Panc1 (cell line): ENCODE measurements around a stretch of chr16.

DNA sequence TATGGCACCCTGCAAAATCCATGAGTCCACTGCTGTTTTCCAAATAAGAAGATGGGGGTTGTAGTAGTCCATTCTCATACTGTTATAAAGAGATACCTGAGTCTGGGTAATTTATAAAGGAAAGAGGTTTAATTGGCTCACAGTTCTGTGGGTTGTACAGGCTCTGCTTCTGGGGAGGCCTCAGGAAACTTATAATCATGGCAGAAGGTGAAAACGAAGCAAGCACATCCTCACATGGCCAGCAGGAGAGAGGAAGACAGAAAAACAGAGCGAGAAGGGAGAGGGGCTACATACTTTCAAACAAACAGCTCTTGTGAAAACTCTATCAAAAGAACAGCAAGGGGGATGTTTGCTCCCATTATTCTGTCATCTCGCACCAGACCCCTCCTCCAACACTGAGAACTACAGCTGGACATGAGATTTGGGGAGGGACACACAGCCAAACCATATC is 1200.5 kb downstream of the TMEM114 start:
- RRBS, 2 experiments, result no CpG with 5 or more reads among the region's 3 CpGs

DNA sequence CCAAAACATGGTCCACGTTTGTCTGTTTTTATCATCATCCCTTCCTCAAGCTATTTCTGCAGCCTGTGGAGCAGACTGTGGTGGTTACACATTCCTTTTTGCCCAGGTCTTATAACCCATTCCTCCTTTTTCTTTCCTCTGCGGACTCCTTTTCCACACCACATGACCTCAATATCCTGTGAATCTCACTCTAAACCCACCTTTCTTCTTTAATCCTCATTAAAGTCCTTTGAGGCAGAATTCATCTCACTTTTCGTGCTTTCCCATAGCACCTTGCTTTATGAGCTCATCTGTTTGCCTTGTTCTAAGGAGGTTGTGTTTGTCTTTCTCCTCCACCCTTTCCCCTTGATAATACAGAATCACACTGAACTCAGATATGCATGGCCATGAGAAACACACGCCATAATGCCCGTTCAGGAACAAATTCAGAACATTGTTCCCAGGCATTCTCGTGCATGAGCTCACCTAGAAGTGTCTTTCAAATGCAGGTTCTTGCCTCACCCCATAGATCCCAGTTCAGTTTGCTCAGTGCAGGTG is 71.3 kb downstream of the TMEM114 start:
- RRBS, 2 experiments, result no CpG with 5 or more reads among the region's 6 CpGs

DNA sequence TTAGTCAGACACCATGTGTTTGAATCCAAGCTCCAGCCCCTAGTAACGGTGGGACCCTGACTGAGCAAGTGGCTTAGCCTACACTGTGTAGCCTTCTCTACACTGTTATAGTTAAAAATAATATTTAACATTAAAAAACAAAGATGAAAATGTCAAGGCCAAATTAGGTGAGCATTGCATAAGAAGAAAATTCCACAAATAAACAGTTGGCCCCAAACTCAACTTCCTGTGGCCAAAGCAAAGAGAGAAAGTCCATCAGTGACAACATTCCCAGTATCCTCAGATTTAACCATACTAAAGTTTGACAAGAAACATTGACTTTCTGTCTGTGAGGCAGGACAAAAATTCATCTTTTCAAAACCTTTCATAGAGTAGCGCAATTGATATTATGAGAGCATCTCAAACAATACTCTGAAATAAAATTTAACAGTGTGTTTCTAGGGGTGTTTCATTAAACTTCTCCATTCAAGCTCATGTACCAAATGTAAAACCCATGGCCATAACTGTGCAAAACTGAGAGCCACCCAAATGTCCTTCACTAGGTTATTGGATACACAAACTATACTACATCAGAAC is 38.9 kb downstream of the TMEM114 start:
- RRBS, 2 experiments, result no CpG with 5 or more reads among the region's 2 CpGs

DNA sequence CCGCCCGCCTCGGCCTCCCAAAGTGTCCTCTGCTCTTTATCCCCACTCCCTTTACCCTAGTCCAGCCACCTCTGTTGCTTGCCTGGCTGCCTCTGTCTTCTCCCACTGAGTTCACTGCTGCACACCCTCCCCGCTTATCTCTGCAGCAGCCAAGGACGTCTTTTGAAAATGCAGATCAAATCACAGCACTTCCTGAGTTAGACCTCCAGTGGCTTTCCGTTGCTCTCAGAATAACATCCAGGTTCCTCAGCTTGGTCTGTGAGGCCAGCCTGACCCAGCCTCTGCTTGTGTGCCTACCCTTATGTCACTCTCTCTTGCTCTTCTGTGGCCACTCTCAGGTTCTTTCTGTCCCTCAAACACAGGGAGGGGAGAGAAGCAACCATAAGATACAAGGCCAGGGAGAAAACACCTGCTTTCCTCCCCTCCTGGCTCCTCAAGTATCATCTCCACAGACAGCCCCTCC is 5.5 kb downstream of the METTL22 start:
- RRBS, 2 experiments, result no CpG with 5 or more reads among the region's 6 CpGs

DNA sequence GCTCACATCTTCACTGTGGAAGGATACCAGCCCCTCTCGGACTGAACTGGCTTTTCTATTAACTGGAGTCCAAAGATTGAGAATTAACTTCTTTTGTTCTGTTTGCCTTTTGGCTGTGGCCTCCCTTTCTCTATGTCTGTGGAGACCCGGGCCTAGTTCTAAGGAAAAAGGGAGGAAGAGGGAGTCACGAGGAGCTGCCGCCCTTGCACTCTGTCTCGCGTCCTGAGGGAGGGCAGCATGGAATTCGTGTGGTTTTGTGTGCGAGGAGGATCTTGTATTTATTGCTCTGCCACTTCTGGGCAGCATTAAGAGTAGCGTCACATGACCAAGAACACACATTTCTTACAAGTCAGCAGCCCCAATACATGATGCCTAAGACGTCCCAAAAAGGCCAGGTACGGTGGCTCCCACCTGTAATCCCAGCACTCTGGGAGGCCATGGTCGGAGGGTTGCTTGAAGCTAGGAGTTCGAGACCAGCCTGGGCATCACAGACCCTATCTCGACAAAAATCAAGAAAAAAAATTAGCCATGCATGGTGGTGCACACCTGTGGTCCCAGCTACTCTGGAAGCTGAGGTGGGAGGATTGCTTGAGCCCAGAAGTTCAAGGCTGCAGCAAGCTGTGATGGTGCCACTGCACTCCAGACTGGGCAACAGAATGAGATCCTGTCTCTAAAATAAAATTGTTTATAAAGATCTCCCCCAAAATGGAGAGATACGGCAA is 23.8 kb downstream of the METTL22 start:
- RRBS, 2 experiments, result no CpG with 5 or more reads among the region's 15 CpGs

GRCh38 chr16:8694671-8695393 is 20.4 kb downstream of the ABAT start:
- RRBS, 2 experiments, result no CpG with 5 or more reads among the region's 14 CpGs

DNA sequence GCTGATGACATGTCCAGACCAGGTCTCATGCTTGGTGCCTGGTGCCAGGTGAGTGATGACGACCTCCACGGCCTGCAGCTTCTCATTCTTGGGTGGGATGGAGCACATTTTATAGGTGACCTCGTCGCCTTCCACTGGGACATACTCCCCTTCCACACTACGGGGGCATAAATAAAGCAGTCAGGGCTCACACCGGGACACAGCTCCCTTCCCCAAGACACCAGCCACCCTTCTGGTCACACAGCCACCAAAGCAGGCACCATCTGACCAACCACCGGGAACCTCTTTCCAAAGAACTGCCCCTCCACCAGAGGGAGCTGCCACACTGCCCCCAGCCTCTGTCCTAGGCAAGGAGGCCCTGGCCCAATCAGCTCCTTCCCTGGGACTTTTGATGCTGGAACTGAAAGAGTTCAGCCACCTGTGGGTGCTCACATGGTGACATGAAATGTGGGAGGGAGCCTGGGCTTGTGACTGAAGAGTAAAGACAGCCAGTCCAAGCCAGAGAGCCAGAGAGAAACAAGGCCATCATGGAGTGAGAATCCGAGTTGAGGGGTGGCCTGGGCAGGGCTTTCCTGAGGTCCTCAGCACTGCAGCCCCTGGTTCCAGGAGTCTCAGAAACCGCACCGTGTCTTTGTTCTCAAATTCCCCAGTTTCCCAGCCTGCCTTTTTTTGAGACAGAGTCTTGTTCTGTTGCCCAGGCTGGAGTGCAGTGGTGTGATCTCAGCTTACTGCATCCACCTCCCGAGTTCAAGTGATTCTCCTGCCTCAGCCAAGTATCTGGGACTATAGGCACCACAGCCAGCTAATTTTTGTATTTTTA is 13.4 kb downstream of the CARHSP1 start:
- RRBS, 2 experiments, result 78 to 85% methylated on average over 2 of the region's 11 CpGs

DNA sequence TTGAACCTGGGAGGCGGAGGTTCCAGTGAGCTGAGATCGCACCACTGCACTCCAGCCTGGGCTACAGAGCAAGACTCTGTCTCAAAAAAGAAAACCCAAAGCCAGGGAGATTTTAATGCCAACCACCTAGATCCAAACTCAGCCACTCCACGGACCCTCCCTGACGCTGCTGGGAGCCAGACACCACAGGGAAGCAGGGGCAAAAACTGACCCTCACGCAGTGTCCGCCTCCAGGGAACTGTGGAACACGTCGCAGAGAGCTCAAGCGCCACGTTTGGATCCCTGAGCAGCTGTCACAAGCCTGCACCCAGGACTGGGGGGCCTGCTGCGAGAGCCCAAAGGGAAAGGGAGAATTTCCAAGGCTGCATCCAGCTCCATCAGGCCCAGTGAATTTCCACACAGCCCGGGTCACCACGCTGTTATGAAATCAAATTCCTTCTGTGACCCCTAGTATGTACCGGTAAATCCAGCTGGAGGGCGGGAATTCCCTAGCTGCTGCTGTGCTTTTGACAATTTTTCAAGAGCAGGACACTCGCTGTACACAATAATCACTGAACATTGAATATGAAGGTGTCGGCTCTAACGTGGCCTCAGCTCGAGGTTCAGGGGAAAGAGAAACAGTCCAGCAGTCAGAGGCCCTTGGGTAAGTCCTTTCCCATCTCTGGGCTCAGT is 8.8 kb downstream of the CARHSP1 start:
- RRBS, 2 experiments, result 11 to 44% methylated on average over 1 of the region's 19 CpGs

DNA sequence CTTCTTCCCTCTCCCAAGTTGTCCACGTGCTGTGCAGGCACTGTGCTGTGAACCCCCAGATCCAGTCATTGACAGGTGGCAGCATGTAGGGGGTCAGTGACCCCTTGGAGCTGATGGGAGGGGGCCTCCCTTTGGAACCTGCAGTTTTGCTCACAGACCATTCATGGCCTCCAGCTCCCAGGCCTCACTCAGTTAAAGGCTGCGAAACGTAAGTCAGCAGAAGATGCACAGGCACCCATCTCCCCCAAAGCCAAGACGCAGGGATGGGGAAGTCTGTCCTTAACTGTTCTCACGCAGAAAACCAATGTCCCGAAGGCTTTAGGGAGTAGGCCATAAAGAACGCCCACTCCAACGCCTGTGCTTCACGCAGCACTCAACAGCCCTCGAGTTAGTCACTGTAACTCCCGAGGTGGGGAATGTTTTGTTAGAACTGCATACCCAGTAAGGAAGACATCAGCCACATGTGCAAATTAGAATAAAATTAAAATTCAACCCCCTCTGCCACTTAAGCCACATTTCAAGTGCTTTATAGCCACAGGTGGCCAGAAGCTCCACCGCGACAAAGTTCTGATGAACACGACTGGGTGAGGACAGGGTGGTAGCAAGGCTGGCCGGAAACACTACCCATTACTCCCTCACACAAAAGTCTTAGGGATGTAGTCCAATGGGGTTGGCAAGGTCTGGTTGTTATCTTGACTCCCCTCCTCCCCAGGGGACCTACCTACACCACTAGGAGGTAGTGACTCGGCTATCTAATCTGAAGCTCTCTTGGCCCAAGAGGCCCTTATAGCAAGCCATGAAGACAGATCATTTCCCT is 8.1 kb downstream of the LITAFD start:
- RRBS, 2 experiments, result no CpG with 5 or more reads among the region's 16 CpGs

- RRBS, 2 experiments, result no CpG with 5 or more reads among the region's 7 CpGs
These were observed 13.3 kb downstream of the LITAFD start for GRCh38 chr16:8895491-8895841.

DNA sequence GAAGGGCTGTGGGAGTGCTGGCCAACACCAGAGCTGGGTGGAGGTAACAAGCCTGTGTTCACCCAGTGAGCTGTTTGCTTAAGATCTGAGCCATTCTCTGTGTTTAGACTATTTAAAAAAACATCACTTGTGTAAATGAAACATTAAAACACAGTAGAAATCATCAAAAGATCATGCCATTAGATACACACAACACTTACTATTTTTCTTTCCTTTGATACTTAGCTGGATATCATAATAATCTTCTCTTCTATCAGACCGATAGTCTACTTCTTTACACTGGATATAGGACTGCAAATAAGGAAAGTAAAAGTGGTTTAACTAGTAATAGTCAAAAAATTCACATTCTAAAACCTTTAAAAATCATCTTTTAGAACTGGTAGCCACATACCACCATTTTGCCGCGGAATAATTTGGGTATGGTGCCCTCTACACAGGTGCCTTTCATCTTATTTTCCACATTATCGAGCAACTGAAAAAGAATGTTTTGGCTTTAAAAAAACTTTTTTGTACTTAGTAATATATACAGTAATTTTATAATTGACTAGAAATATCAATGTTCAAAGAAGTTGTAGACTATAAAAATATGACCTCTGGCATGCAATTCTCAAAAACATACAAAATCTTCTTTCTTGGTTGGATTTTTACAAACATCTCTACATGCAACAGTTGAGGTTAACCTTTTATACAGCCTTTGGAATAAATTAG is 33.1 kb downstream of the LITAFD start:
- RRBS, 2 experiments, result no CpG with 5 or more reads among the region's 4 CpGs

DNA sequence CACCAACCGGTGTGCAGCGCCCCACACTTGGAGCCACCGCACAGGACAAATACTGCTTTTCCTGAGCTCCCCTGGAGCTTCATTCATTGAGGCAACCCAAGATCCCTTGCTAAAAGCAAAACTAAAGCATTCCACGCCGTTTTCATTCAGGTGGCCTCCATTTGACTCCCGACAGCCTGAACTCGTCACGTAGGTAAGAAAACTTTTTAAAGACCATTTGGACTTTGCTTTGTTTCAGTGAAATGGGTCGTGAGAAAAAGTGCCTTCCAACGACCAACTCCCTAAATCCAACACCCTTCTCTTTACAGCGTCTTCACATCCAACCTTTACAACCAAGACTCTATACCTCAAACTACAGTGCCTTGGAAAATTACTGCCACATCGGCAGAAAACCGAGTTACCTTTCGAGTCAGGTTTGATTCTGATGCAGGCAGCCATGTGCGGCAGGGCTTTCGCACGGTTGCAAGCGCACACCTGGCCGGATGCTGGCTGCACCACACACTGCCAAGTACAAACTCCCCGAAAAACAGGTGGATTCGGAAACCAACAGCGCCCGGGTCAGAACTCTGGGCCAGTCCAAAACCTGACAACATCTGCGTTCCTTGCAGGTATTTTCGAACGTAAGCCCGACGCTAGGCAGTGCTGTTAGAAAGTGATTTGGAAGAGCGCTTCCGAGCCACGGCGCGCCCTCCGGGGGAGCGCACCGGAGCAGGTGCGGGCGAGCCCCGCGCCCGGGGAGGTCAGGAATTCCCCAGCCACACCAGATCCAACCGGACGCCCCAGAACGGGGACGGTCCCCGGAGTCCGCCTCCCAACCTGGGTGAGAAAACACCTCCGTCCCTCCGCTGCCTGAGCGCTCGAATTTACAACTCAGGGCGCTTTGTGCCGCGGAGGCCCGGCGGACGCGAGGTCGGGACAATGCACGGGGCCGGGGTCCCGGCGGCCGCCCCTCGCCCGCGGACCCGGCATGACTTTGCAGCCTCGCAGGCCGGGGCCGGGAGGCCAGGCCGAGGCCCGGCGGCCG is 1.3 kb downstream of the USP7 start:
- RRBS, 2 experiments, result 1 to 5% methylated on average over 11 to 17 of the region's 75 CpGs

- RRBS, 2 experiments, result no CpG with 5 or more reads among the region's 11 CpGs
These were observed 18.5 kb upstream of the HAPSTR1 start for GRCh38 chr16:9072690-9073541.

DNA sequence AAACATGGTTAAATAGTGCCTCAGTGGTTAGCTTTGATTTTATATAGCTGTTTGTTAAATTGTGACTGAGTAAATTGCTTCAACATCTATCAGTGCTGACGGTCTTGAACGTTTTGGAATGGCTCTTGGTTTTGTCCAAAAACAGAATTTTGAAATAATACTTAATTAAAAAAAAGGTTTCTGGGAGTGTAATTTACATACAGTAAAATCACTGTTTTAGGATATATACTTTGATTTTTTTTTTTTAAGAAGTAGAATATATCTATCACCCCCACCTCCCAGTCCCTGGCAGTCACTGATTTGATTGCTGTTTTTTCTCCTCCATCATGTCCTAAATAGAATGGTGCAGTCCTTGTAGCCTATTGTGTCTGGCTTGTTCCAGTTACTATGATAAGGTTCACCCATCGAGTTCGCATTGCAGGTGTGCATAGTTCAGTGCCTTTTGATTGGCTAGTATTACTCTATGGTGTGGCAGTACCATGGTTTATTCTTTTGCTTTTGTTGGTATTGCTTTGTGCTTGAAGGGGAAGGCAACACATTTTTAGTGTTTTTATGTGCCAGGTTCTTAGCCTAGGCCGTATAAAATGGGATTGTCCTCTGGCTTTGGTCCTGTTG is 2.9 kb downstream of the HAPSTR1 start:
- RRBS, 2 experiments, result no CpG with 5 or more reads among the region's 5 CpGs

GRCh38 chr16:9113367-9114537 is 22.3 kb downstream of the HAPSTR1 start:
- RRBS, 2 experiments, result no CpG with 5 or more reads among the region's 11 CpGs

GRCh38 chr16:9123302-9124485 is 32.2 kb downstream of the HAPSTR1 start:
- RRBS, 2 experiments, result no CpG with 5 or more reads among the region's 15 CpGs

GRCh38 chr16:10517797-10518177 is 62.6 kb downstream of the EMP2 start:
- RRBS, 2 experiments, result no CpG with 5 or more reads among the region's 5 CpGs

DNA sequence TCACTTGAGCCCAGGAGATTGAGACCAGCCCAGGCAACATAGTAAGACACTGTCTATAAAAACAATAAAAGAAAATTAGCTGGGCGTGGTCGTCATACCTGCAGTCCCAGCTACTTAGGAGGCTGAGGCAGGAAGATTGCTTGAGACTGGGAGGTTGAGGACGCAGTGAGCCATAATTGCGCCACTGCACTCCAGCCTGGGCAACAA is 32.7 kb downstream of the EMP2 start:
- RRBS, 2 experiments, result no CpG with 5 or more reads among the region's 4 CpGs

DNA sequence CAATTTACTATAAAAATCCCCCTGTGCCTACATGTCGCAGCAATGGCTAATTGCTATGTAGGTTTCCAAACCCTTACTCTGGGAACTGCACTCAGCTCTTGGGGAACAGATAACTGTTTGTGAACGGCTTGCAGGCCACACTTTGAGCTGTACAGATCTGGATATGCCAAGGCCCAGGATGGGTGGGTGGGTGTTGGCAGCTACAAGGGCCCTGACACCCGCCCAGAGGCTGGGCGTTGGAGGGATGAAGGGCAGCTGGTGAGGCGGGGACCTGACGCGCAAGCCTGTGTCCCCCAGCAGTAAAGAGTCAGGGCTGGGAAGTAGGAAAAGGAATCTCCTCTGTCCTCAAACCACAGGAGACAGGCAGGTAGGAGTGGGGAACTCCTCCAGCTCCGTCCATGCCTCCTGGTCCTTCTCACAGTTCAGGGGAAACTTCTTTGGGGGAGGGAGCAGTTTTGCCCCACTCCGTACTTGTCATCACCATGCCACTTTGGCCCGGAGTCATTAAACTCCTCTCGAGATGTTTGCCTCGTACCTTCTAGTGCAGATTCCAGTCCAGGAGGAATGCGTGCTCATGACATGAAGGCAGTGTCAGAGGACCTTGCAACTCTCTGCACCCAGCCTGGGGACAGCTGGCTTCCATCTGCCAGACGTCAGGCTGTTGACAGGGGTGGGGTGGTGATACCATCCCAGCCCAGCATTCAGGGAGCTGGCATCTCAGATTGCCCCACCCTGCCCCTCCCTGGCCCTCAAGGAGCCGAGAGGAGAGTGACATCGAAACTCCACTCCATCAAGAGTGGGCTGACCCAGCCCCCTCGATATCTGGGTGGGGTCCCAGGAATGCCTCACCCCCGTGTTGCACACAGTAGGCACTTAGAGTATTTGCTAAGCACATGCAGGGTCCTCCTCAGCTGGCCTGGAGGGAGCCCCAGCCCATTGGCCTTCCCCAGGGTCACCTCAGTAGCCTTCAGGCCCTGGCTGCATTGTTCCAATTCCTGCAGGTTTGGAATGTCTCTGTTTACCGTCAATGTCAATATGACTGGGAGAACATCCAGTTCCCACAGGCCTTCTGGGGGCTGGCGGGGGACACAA is 21.0 kb upstream of the EMP2 start:
- RRBS, 2 experiments, result no CpG with 5 or more reads among the region's 20 CpGs